Foreskin keratinocyte (primary cell): Measurements from ENCODE around the genes HSF5 and TUBD1.

GRCh38 chr17:58330061-58330543 is 1.5 kb upstream of the TSPOAP1 start:
- RAMPAGE, total RNA = no peak

- RAMPAGE, total RNA = no peak
Observed at GRCh38 chr17:58334987-58335811, 6.6 kb upstream of the TSPOAP1 start.

DNA sequence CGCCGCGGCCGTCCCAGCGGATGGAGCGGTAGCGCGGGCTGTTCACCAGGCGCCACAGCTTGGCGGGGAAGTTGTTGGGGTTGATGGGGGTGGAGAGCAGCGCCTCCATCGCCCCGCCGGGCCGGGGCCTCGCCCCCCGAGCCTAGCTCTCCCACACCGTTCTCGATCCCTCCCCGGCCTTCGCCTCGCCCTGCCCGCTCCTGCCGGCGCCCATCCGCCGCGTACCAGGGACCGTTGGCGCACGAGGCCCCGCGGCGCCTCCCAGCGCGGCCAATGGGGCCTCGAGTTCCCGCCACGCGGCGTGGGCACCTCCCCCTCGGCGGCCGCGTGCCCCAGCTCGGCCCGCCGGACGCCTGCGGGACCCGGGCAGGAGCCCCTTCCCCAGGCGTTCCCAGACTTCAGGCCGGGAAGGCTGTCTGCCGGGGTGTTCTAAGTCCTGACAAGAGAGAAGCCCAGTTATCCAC is at the start of gene HSF5:
Gene HSF5 (minus strand): TSS at position 243 of the 464 bp plus-strand sequence.
- RAMPAGE, total RNA = no peak

GRCh38 chr17:58488630-58489152 is 483 bp upstream of the HSF5 start:
- RAMPAGE, total RNA = no peak

GRCh38 chr17:58520131-58520824 is 5.8 kb upstream of the MTMR4 start:
- RAMPAGE, total RNA = no peak

GRCh38 chr17:58531426-58532732 is 12.2 kb downstream of the SEPTIN4 start:
- RAMPAGE, total RNA = no peak

DNA sequence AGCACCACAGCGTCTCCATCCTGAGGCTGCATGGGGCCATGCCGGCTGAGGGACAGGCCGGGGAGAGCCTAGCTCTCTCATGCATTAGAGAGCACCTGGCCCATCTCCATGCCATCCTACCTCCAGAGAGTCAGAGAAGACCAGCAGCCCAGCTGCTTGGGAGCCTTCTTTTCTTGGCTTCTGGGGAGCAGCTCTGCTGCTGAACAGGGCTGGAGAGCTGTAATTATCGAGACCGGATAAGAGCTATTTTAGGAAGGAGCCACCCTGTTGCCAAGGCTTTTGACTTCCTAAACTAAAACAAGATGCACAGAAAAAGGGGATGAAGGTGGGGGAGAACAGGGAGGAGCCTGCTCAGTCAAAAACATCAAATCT is 5.2 kb downstream of the SEPTIN4 start:
- RAMPAGE, total RNA = no peak

- RAMPAGE, total RNA = no peak
Observed at GRCh38 chr17:58679854-58680252, 12.0 kb downstream of the IGBP1C start.

- RAMPAGE, total RNA = no peak
Observed at GRCh38 chr17:59001325-59001794, 105.3 kb downstream of the TRIM37 start.

DNA sequence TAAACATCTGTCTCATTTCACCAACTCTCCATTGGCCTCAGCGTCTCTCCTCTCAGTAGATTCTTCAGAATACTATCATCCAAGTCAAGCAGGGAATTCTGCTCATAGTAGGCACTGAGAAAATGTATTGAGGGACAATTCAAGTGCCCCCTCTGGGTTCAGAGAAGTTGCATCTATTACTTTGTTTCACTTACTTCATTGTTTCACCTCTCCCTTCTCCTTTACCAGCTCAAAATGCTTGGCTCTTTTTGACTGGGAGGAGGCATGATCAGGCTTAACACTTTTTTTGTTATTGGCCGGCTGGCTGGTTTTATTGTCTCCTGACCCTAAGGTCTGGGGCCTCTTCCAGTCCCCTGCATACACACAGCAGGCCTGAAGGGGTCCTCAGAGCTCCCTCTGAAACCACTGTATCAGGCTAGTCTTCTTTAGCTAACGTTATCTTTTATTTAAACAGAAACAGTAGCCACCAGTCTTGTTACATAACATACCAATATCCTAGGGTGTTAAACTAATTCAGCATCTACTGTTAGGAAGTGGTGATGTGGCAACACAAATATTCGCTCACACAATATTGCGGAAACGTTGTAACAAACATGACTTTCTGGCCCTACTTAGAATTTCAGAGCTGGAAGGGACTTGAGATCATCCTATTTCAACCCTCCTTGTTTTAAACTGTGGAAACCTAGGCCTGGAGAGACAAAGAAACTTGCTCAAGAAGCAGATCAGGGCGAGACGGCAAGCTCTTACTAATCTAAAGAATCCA is 1.9 kb upstream of the YPEL2 start:
- RAMPAGE, total RNA = no peak

DNA sequence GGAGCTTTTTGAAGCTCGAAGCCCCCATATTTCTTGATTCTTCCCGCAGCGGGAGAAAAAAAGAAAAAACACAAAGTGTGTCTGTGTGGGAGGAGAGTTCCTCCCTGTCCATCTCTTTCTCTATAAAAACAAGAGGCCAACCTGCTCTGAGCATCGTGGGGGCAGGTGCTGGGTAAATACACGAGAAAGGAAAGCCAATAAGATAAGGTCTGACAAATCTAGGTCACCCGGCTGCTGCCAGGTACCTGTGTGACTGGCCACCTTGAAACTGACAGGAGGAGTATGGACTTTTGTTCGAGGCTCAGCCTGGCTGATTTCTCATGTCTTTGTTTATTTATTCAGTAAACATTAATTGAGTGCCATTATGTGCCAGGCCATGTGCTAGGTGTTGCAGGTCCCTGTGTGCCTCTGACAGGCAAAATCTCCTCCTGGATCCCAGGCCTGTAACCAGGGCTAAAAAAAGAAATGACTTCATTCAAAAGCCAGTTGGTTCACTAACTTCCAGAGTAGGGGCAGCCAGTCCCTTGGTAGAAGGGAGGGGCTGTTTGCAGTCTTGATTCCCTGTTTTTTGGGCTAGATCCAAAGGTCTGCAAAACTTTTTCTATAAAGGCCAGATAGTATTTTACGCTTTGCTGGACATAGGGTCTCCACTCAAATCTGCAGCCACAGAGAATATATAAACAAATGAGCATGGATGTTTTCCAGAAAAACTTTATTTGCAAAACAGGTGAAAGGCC is 35.5 kb downstream of the YPEL2 start:
- RAMPAGE, total RNA = no peak

DNA sequence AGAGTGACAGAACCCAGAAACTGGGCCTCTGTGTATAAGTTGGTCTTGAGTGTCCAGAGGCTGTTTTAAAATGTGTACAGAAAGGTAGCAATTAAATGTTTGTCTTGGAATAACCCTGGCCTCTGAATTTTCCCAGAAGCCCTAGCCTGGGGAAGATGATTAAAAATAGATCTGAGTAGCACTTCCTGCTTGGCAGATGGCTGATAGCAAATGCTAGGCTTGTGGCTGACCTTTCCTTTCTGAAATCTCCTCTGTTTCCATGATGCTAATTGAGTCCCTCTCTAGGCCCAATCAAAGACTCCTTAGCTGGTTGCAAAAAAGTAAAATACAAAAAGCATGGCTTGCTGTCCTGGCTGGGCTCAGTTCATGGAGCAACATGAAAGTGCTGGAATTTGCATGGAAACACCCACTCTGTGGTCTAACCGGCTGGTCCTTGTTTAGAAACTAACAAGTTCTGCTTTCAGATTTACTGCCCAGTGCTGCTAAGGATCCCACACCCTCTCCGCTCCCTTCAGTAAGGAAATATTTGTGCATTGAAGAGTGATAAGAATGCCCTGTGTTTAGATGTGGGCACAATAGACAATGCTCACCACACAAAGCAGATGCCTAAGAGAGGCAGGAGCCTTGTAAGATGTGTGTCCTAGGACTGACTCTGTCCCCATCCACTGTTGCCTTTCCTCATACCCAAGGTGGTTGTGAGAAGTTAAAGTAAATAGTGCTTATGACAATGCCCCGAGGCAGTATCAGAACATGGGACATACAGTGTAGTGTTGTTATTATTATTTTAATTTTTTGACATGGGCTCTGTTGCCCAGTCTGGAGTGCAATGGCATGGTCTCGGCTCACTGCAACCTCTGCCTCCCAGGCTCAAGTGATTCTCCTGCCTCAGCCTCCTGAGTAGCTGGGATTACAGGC is 40.9 kb downstream of the YPEL2 start:
- RAMPAGE, total RNA = no peak

DNA sequence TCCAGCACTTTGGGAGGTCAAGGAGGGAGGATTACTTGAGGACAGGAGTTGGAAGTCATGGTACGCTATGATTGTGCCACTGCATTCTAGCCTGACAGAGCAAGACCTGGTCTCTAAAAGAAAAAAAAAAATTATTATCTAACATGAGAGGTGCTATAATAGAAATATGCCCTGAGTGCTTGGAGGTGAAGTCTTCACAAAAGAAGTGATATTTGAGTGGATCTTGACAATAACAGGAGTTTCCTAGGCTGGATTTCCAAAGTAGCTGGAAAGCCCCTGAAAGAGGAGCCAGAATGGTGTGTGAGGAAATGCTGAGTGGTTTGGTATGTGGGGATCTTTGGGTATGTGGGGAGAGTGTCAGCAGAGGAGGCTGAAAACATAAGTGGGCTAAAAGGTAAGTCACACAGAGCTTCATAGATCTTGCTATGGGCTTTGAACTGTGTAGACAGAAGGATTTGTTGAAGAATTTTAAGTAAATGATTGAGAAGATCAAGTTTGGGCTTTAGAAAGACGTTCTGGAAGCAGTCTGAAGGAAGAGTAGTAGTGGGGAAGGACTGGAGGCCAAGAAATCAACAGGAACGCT is 100.1 kb downstream of the YPEL2 start:
- RAMPAGE, total RNA = no peak

DNA sequence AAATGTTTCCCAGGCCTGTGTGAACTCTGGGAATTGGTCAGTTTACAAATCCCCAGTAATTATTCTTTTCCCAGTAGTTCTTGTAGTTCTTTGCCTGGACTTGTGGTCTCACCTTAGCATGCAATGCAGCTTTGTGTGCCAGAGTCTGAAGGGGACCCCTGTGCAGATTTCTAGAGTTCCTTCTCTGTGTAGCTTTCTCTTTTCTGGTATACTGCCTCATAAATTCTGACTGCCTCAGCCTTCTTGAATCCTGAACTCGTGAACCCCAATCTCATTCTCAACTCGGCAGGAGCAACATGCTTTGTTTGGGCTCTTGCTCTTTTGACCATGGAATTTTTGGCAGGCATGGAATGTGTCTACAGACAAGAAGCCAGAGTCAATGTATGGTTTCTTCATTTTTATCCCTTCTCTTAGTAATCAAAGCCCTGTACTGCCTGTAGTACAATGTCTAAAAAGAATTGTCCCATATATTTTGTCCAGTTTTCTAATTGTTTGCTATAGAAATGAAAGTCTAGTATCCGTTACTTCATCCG is 54.3 kb downstream of the VMP1 start:
- RAMPAGE, total RNA = no peak

- RAMPAGE, total RNA = no peak
Observed at GRCh38 chr17:59783547-59783823, 76.0 kb downstream of the VMP1 start.

DNA sequence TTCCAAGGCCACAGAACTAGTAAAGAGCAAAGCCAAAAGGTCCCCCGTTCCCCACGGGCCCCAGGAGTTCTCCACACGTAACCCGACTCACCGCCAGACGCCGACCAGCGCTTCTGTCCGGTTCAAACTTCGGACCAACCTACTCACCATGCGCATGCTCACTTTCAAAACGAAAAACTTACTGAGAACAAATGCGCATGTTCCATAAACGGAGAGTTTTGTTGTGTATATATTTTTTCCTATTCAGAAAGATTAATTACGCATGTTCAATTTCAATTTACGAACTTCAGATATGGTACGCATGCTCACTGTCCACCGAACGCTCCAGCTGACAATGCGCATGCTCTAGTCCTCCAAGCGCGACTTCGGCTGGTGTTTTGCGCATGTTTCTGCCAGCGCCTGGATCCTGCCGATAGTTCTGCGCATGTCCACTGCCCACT is at the start of gene TUBD1:
Gene TUBD1 (minus strand): TSS at position 338 of the 440 bp plus-strand sequence.
- RAMPAGE, total RNA = no peak

- RAMPAGE, total RNA = no peak
Observed at GRCh38 chr17:59894074-59894518, 1.2 kb downstream of the RPS6KB1 start.

- RAMPAGE, total RNA = no peak
Observed at GRCh38 chr17:59958597-59959544, 5.7 kb downstream of the RNFT1 start.

DNA sequence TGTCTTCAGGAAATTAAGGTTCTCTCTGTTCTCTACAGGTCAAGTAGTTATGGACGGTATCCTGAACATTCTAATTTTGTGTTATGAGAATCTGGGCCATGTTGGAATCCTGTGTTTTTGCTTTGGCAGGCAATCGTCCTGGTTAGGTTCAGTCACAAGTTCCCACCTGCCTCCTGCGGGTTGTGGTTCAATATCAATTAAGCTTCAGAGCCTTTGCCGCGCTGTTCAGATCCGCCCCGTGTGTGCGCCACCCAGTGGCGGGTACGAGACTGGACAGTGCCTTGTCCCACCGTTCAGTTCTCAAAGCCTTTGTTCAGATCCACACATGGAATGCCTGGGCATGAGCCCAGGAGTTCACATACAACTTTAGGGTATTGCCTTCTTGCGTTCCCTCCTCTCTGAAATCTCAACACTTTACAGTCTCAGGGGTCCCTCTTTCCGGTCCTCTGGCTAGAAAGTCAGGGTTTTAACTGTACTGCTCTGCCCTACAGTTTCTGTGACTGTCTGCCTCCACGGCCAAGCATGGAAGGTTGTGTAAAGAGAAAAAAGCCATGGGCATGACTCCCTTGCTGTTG is 41.6 kb downstream of the HEATR6 start:
- RAMPAGE, total RNA = no peak

DNA sequence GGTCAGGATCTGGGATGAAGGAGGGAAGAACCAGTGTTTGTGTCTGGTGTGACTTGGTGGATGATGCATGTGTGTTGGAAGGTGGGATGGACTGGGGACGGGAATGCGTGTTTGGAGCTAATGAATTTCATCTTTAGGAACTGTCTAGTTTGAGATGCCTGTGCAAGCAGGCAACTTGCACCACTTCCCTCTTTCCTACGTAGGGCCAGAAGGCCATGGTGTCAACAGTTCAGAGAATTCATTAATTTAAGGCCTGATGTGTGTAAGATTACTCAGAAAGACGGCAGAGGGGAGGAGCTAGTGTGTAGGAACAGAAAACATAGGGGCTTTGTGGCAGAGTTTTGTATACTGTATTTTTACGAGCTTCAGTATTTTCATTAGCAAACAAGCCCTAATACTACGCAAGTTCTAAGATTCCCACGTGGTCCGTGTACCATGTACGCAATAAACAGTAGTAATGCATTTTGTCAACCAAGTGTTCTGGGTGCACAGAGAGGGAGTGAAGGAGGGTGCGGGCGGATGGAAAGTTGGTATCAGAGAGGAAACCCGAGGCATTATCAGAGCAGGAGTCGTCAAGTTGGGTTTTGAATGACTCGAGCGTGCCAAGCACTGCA is 705 bp downstream of the HEATR6 start:
- RAMPAGE, total RNA = no peak